HEK293 (cell line): ENCODE data around the genes GINM1, RAET1L and ULBP3.

DNA sequence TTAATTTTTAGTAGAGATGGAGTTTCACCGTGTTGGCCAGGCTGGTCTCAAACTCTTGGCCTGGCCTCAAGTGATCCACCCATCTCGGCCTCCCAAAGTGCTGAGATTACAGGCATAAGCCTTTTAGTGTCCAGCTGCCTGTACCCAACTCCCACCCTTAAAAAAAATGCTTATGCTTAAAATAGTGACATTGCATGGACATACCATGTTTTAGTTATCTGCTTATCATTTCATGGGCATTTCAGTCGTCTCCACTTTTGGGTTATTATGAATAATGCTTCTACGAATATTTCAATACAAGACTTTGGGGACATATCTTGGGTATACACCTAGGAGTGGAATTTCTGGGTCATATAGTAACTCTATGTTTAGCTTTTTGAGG, 176.1 kb downstream of the UST start:
- PRO-cap = no peak
- RRBS, 2 experiments = no CpG with 5 or more reads among the region's 4 CpGs

GRCh38 chr6:149128274-149129030, 189.1 kb upstream of the TAB2 start:
- PRO-cap = no peak
- RRBS, 2 experiments = no CpG with 5 or more reads among the region's 6 CpGs

DNA sequence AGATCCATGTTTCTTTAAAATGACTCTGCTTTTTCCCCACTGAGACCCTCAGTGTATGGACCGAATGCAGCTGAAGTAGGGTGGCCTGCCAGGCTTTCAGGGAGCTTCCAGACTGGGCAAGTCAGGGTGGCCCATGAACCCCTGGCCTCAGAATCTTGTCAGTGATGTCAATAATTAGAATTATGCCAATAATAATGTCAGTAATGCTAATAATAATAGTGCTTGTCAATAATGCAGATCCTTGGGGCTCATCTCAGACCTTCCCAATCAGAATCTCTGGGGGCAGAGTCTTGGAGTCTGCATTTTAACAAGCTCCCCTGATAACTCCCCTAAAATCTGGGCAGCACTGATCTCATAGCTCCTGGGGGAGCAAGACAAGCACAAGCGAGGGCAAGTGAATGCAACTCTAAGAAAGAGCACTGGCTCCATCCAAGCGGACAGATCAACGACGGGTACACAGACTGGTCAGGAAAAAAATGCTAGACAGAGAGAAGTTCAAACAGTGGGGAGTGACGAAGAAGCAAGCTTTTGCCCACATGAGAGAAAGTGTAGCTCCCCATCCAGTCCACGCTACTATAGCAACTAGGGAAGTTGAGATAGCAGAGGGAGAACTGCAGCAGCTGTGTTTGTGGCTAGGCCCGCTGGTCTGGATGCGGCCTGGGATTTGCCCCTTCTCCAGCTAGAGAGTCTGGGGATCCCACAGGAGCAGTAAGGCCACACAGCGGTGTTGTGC, 59.9 kb upstream of the TAB2 start:
- PRO-cap = no peak
- RRBS, 2 experiments = no CpG with 5 or more reads among the region's 10 CpGs

DNA sequence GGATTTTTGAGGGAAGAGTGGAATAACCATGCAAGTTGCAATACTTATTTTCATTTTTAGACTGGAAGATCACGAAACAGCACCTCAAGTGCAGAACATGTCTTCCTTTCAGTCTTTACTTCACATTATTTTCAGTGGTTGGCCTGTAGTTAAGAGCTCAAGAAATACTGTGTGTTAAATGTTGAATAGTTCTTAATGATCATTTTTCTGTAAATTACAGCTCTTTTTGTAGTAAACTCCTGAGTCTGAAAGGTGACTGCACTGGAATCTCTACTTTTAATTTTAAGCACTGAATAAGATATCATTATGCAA, 5.3 kb downstream of the TAB2 start:
- PRO-cap = no peak
- RRBS, 2 experiments = no CpG with 5 or more reads among the region's 1 CpG

GRCh38 chr6:149328568-149329664, 11.4 kb downstream of the TAB2 start:
- PRO-cap = no peak
- RRBS, 2 experiments = no CpG with 5 or more reads among the region's 5 CpGs

DNA sequence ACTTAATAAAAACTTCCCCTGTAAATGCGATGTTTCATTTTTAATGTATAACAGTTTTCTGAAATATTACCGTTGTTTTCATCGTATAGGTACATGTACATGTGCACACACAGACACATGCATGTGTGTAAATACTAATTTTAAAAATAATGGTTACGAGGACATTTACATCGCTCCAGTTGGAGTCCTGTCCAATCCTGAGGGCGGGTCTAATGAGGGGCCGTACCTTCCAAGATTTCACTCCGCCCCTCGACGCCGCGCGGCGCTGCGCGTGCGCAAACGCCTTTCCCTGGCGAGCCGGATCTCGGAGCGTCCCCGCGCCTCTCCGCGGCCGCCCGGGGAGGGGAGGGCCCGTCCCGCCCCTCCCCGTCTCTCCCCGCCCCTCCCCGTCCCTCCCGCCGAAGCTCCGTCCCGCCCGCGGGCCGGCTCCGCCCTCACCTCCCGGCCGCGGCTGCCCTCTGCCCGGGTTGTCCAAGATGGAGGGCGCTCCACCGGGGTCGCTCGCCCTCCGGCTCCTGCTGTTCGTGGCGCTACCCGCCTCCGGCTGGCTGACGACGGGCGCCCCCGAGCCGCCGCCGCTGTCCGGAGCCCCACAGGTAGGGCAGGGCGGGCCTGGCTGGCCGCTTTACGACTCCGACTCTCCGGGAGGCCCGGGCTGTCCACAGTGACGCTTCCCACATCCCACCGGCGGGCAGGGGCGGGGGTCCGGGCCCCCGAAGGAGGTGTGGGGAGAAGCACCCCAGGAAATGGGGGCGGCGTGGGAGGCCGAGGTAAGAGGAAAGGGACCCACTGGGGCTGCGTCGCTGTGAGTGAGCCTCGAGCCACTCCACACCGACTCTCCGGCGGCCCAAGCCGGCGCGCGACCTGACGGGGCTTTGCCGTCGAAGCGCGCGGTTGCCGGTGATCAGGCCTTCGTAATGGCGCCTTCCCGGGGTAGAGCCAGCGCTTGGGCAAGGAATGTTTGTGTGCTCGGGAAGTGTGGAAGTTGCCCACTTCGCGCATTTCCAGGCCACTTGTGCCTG, at the start of gene GINM1:
TSS of gene GINM1 (plus strand) at position 437 of the 1,022 bp plus-strand sequence.
- PRO-cap = bidirectional peak, plus-strand start at position 278 of the sequence, minus-strand start at position 214 of the sequence; bidirectional peak, plus-strand start at position 467 of the sequence, minus-strand start at position 542 of the sequence
- RRBS, 2 experiments = 1% methylated on average over 37 to 44 of the region's 101 CpGs

DNA sequence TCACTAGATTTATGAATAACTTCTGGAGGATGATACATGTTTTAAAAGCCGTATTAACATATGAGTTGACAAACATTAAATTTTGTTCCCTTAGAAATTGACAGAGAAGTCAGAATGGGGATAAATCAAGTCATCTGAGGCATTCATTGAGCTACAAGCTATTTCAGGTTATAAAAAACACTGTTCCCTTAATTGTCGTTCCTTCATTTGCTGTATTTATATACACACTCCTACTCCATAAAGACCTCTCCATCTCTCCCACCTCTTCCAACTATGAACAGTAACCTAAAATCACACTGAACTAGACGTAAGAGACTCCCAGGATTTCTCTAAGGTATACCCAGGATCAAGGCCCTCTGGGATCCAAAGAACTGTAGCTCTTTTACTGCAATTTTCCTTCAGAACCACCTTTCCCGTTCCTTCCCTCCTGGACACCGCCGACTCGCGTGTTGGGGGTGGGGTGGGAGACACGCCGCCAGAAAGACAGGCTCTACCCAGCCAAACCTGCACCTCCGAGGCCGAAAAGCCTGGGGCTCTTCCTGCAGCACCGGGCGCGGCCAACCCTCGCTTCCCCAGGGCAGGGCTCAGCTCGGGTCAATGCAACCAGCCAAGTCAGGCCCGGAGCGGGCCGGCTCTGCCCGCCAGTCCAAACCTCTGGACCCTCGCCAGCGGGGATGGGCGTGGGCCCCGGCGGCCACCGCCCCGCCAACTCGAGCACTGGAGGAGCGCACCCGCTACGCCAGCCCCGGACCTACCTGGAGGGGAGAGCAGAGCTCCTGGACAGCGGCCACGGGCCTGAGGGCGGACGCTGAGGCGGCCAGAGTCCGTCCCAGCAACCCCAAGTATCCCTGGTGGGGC, 578 bp downstream of the LATS1 start:
- PRO-cap = bidirectional peak, plus-strand start at position 742 of the sequence, minus-strand start at position 529 of the sequence
- RRBS, 2 experiments = 1% methylated on average over 20 of the region's 39 CpGs

GRCh38 chr6:149749923-149750839, 640 bp downstream of the PCMT1 start:
- PRO-cap = bidirectional peak, plus-strand start at chr6:149750521, minus-strand start at chr6:149750145
- RRBS, 2 experiments = under 1 to 1% methylated on average over 10 of the region's 48 CpGs

GRCh38 chr6:149822923-149823554, 41.1 kb downstream of the LRP11 start:
- PRO-cap = no peak
- RRBS, 2 experiments = no CpG with 5 or more reads among the region's 5 CpGs

GRCh38 chr6:149942196-149942756, 462 bp downstream of the ULBP2 start:
- PRO-cap = no peak
- RRBS, 2 experiments = 3 to 5% methylated on average over 10 of the region's 27 CpGs

GRCh38 chr6:150025360-150025919, at the start of gene RAET1L:
Gene RAET1L, minus strand, starts transcription at chr6:150025532.
- PRO-cap = no peak
- RRBS, 2 experiments = 94% methylated on average over 2 of the region's 31 CpGs; no CpG with 5 or more reads in 1 of the 2 experiments

- PRO-cap = bidirectional peak, plus-strand start at chr6:150069097, minus-strand start at chr6:150069121; bidirectional peak, plus-strand start at chr6:150069386, minus-strand start at chr6:150069339
- RRBS, 2 experiments = 2% methylated on average over 19 to 22 of the region's 80 CpGs
These were observed at the start of gene ULBP3 for GRCh38 chr6:150068551-150069696. Gene ULBP3, minus strand, starts transcription at chr6:150069121.

- PRO-cap = no peak
- RRBS, 2 experiments = no CpG with 5 or more reads among the region's 9 CpGs
These were observed 3.3 kb upstream of the ULBP3 start for GRCh38 chr6:150072178-150072672.

DNA sequence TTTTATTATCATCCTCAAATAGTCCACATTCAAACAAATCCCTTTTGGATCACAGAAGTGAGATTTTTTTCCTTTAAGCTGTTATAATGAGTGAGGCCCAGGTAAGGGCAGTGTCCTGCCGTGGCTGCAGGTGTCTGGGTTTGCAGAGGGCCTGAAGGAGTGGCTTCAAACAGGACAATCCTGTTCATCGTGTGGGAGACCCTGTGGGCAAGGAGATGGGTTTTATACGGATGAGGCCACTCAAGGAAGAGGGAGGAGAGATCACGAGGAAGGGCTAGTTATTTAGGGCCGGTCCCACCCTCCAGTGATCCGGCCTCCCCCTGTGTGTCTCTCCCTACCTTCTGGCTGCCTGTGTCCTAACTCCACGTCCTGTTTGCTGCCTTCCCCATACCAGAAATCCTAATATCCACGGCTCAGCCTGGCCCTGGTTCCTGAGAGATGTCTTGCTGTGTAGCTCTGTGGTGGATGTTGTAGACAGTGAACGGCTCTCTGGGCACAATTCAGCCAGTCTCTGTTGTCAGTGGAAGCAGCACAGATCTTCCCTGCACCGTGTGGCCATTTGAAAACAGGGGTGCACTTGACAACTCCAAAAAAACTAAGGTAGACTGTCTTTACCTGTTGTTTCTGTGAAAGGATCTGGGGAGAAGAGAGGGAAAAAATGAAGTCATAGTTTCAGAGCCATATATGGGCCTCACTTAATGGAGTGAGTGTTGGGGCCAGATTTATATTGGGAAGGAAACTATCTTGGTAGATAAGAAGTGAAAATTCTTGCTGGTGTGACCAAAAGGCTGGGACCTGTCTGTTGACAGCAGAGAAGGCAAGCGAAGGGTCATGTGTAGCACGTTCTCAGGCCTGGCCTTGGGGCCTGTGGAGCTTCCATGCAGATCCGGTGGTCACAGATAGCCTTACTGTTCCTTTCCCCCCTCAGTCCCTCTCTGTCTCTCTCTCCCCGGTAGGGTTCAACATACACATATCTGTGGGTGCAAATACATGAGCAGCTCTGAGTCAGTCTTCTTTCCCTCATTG, 34.1 kb downstream of the PPP1R14C start:
- PRO-cap = no peak
- RRBS, 2 experiments = no CpG with 5 or more reads among the region's 14 CpGs

DNA sequence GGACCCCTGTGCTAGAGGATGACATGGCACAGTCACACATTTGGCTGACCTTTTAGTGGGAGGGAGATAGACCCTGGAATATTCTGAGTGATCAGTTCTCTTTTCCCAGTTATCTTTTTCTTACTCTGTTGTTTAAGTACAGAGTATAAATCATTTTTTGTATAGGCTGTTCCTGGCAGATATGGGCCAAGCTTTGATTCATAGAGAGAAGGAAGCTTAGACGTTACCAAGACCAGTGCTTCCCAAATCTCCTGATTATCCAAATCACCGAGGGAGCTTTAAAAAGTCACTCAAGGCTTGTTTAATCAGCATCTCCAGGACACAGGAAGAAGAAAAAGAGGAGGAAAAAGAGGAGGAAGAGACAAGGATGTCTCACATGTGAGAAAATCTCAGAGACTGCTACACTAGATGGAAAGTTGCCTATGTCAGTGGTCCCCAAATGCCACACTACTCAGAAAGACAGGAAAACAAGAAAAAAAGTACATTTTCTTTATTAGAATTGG, 50.1 kb downstream of the PPP1R14C start:
- PRO-cap = no peak
- RRBS, 2 experiments = no CpG with 5 or more reads among the region's 2 CpGs

DNA sequence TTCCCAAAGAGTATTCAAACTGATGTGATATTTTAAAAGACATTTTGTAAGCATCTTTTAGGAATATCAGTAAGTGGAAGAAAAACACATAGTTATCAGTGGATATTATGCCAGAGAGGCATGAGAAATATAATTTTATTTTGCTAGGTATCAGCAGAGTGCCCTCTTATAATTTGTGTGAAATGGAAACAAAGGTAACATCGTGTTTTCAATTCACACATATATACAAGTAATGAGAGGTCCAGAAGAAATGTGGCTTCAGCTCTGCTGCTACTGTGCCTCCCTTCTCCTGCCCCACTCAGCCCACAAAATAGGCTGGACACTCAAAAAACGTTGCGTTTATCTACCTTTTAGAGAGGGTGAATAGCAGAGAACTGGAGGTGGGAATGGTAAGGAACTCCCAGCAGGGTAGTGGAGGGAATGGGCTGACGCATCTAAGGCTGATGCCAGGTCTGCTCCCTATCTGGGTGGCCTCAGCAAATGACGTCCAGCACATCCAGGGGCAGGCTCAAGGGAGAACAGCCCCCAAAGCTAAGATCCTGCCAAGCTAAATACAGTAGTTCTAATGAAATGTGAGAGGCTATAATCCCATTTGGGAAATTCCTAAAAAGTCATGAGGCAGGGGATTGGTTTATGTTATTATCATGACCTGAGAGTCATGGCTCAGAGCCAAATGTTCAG, 34.4 kb downstream of the IYD start:
- PRO-cap = unidirectional peak, minus-strand start at position 303 of the sequence
- RRBS, 2 experiments = no CpG with 5 or more reads among the region's 5 CpGs

DNA sequence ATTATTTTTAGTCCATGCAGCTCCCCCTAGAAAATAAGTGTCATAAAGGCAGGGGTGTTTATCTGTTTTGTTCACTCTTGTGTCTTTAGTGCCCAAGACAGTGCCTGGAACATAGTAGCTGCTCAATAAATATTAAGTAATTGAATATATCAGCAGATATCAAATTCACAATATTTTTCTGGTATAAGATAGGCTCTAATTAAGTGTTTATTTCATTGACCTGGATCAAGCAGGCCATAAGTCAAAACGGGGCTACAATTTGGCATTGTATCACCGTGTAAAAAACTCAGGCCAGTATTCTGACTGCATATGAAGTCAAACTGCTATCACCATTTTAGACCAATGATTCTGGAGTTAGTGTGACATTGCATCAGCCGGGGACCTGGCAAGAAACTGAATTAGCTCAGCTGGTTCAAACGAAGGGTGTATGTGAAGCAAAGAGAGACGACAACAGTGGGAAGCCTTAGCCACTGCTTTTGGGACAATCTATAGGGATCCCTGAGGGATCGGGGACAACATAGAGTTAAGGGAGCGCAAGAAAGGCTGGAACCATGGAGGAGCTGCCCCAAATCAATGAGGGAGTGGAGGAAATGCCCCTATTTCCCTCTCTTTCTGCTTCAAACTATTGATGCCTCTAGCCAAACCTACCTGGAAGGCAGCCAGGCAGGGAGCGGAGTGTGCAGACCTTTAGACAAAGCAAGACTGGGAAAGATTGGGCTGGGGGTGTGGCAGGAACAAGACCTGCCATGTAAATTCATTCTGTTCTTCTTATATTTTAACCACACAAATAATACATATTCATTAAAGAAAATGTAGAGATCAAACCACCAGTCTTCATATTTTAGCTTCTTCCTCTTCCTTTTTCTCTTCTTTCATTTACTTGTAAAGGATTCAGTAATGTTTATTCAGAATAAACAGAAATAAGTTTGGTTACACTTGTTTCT, 112.2 kb downstream of the PLEKHG1 start:
- PRO-cap = no peak
- RRBS, 2 experiments = no CpG with 5 or more reads among the region's 8 CpGs

DNA sequence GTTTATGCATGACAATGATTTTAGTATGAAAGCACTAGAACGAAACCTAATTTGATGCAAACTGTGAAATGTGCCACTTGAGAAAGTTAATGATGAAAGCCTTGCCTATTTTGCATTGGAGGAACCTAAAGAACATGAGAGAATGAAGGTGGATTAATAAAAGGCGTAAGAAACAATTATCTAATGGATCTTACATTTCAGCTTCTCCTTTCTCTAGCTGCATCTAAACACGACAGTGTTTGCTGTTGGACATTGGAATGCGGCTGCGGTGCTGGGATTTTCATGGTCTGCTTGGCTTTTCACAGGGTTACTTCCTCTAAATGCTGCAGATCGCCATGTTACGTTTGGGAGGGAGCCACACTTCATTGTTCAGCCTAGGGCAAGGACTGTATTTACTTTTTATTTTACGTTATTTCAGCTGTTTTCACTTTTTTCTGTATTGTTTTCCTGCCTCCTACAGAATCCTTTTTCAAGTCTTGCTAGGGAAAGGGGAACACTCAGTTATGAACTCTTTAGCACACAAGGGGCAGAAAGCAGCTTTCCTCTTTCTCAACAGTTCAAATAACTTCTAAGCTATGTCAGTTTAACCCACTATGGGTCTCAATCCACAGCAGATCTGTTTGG, 98.0 kb upstream of the MTHFD1L start:
- PRO-cap = no peak
- RRBS, 2 experiments = no CpG with 5 or more reads among the region's 8 CpGs

GRCh38 chr6:151021671-151022265, 156.3 kb downstream of the MTHFD1L start:
- PRO-cap = no peak
- RRBS, 2 experiments = no CpG with 5 or more reads among the region's 8 CpGs

GRCh38 chr6:151071215-151071936, 168.4 kb upstream of the AKAP12 start:
- PRO-cap = no peak
- RRBS, 2 experiments = no CpG with 5 or more reads among the region's 12 CpGs